ENCODE data around the gene CHRM4.

- RRBS = no CpG with 5 or more reads among the region's 3 CpGs
Measured at GRCh38 chr11:45865917-45866539, 18.8 kb downstream of the CRY2 start.

- RRBS = no CpG with 5 or more reads among the region's 5 CpGs
Measured at GRCh38 chr11:45919971-45920502, 2.4 kb upstream of the PEX16 start.

DNA sequence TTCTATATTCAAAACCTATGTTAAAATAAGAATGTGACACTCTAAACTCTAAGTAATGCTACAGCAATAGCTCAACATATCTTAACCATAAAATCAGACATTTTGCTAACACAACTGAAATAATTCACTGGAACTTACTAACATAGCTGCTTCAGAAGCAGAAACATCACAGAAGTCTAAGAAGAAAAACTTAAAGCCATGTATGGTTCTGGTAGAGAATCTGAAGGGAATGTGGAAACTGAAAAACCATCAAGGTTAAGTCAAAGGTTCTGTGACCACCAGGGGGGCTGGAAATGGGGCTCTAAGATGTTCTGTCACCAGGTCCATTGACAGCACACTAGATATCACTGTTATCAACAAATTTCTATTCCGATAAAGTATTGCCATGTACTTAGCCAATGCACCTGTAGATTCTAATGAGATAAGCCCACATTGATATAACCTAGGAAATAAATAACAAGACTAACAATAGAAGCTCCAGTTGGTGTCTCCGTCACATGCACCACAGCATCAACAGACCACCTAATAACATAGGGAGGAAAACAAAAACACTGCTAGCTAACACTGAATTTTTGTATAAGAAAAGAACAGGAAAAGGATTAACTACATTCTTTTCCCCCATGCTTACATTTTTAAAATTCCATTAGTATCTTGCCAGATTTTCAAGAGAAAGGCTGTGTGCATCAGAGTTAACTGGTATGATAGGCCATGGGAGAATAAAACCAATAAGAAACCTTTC, 78.7 kb downstream of the LARGE2 start:
- RRBS = no CpG with 5 or more reads among the region's 2 CpGs

DNA sequence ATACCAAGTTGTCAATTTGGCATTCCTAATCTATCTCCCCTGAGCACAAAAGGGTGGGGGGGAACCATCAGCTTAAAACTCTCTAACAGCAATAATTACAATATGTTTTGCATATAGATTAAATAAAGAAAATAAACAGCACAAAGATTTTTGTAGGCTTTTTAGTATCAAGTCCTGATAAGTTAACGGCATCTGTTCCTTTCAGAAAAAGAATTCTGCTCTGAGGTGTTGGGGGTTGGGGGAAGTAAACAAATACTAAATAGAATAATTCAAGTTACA, 15.1 kb downstream of the PHF21A start:
- RRBS = no CpG with 5 or more reads among the region's 1 CpG

GRCh38 chr11:46236925-46238087, 40.2 kb upstream of the CREB3L1 start:
- RRBS = 2% methylated on average over 19 of the region's 66 CpGs

DNA sequence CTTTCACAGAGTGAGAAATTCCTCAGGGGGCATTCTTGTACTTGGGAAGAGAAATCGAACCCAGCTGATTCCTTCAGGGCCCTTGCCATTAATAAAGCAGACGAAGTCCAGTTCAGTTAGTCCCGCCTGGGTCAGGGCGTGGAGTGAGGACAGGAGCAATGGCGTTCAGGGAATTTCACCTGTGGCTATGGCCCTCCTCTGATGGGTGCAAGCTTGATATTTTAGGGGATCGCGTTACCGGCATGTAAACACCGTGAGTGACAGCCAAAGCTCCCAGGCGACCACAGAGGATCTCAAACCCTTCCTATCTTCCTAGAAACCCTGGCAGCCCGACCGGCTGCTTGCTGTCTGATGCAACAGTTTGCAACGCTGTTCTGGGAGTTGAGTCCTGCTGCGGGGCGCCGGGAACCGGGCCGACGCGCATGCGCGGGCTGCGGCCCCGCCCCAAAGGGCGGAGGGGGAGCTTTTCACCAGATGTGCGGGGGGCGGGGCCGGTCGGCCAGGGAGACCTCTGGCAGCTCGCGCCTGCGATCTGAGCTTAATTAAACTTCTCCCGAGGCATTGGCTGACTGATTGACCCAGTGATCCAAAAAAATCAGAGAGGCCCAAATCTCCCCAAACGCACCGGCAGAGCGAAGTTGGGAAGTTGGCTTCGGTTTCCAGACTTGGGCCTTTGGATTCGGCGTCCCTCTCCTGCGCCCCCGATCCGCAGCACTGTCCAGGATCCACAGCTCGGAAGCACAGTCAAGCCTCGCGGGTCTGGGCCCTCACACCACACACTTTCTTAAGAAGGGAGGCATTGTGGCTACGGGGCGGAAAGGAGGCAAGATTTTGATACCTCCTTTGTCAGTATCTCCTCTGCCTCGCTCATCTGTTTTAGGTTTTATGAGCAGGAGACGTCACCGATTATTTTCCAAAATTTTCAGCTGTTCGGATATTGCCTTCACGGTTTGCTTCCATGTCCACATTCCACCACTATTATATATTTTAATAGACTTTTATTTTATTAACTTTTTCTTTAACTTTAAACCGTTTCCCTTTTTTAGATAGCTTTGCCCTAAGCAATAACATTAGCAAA, 34.1 kb upstream of the CREB3L1 start:
- RRBS = under 1% methylated on average over 16 of the region's 53 CpGs

- RRBS = no CpG with 5 or more reads among the region's 9 CpGs
Measured at GRCh38 chr11:46254128-46254648, 23.3 kb upstream of the CREB3L1 start.

DNA sequence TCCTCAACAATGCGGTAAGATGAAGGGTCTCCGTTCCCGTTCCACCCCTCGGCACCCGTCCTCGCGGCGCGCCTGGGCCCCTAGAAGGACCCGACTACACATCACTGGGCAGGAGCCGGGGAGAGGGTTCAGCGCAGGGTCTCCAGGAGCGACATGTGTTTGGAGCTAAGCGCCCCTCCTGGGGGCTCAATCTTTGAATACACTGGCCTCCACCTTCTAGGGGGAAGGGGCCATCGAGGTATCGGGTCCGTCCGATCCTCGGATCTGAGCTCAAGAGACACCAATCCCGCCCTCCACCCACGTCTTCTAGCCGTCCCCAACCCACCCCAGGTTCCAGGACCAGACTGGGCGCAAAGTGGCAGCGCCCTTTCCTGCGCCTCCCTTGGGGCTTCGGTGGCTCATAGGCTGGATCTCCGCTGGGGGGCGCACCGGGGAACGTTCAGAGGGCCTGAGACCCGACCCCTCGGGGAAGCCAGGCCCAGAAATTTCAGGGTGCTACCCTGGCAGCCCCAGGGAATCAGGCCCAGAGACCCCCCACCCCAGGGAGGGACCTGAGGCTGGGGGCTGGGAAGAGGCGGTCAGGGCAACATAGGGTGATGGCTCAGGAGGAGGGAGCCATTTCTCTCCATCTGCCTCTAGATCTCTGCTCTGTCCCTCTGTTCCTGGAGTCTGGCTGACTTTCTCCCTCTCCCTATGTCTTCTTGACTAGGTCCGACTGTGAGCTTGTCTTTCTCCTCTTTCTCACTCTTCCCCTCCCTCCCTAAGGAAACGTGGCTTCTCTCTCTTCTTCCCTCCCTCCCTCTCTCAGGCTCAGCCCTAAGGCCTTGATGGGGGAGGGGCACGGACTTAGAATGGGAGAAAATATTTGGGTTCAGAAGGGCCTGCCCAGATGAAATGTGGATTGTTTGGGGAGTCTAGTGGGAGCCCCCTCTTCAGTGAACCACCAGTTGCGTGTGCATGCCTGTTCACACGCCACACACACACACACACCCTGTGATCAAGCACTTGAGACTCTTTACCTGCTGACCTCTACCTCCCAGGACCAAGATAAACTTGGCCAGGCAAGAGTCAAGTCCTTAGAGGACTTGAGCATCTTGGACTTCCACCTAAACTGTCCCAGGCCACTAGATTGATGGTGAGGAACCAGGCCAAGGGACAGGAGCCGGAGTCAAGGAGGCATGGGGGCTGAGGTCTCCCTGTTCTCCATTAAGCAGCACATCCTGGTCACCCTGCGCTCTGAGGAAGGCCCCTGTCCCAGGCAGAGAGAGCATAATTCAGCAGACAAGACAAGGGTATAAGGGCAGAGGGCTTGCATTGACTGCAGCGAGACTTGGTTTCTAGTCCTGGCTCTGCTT, 1.2 kb downstream of the CREB3L1 start:
- RRBS = no CpG with 5 or more reads among the region's 41 CpGs

DNA sequence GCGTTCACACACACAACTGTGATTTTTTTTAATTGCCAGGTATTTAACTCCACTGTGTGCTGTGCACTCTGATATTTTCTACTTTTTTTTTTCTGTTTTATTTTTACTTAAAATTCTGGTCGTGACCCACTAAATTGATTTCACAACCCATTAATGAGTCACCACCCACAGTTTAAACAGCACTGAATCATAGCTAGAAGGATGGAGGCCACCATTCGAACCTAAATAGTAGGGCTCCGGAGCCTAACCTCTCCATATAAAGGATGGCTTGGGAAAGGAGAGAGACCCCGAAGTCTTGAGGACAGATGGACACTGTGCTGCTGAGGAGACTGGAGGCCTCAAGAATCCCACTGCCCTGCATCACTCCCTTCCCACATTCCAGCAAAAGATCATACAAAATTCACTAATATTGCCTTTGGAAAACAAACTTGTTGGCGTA, 21.6 kb downstream of the CREB3L1 start:
- RRBS = no CpG with 5 or more reads among the region's 6 CpGs

DNA sequence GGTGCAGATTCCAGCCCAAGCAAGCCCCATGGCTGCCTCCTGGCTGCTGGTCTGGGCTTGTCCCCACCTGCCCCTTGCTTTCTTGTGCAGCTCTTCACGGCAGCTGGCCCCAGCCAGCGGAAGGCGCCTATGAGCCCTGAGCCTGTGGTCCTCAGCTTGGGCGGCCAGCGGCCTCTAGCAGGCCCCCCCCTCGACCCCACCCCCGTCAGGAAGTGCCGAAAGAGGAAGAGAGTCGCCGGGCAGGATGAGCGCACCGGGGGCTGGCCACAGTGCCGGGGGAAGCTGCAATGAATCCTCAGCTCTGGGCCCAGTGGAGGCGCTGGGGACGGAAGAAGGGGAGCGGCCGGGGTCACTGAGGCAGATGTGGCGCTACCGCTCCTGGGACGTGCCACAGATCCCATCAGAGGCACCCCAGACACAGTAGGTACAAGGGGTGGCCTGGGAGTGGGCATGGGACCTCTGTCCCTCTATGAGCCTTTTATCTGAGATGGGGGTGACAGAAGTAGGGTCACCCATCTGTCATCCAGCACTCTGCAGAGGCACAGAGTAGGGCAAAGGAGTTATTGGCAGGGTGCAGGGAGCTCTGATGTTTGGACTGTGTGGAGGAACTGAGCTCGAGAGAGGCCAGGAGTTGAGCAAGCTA, 2.0 kb upstream of the DGKZ start:
- RRBS = 80% methylated on average over 5 of the region's 21 CpGs

- RRBS = 2% methylated on average over 36 of the region's 112 CpGs
Measured at GRCh38 chr11:46391453-46392263, at the start of gene CHRM4. TSS of gene CHRM4 (minus strand) at chr11:46391776.

DNA sequence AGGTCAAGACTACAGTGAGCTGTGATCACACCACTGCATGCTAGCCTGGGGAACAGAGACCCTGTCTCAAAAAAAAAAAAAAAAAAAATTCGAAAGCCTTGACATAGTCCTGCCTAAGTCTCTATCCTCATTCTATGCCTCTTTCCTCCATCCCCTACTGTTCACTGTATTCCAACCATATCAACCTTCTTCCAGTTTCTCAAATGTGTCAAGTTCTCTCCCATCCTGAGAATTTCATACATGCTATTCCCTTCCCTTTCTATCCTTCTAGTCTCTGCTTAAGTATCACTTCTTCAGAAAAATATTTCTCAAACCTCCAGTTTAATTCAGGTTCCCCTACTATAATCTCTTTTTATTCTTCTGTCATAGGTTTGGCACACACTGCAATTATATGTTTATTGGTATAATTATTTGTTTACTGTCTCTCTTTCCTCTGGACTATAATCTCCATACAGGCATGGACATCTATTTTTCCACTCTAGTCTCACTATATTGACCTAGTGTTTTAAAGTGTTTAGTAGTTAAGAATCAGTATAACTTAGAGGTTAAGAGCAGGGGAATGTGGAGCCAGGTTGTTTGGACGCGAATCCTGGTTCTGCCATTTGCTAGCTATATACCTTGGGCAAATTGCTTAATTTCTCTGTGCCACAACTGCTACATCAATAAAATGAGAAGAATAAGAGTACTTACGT, 11.6 kb downstream of the AMBRA1 start:
- RRBS = no CpG with 5 or more reads among the region's 4 CpGs

DNA sequence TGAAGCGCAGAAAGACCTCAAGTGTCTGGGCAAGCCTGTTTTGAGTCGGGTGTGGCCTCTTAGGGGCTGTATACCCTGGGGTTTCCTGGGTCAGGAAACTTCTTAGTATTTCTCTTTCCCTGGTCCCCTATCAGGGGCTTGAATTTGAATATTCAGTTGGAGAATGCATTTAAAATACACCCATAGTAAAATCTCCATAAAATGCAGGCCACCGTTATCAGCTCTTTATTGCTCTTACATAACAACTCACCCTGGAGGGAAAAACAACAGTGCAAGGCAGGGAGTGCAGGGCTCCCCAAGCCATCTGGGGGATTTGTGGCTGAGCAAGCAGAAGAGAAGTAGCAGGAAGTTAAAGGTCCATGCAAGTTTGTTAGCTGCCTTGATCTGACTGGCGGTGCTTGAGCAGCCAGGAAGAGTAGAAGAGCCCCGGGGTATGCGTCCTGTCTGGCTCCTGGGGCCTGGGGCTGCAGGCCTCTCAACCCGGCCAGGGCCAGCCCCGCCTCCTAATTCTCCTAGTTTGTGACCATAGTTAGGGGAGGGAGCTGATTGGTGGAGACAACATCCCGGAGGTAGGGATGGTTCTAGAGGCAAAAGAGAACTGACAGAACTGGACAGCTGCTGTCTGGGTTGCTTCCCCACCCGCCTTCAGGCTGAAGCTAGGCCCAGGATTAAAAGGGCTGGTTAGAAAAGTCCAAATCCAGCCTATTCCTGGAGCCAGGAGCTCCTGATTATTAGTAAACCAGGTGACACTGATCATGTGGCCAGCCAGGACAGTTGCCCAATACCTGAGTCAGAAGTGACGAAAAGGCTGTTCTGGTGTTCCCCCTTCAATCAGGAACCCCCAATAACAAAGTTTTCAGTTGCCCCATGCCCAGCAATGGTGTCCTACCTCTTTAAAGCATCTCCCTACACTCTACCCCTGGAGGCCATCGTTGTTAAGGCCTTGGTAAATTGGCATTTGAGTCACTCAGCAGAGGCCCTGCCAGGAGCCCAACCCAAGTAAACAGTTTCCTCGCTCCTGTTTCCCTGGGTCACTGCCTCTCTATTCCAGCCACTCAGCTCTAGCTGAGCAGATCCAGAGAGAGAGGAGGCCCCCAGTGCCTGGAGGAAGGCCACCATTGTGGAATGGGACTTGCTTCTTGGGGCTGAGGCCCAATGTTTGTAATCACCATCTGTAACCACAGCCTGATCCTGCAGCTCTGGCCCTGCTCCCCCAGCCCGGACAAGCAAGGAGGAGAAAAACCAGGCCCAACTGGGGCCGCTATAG, 25.4 kb downstream of the ARHGAP1 start:
- RRBS = 33% methylated on average over 5 of the region's 15 CpGs

GRCh38 chr11:46736512-46736836, 17.5 kb downstream of the F2 start:
- RRBS = no CpG with 5 or more reads among the region's 7 CpGs

- RRBS = no CpG with 5 or more reads among the region's 9 CpGs
Measured at GRCh38 chr11:46886289-46886594, 32.1 kb downstream of the LRP4 start.

DNA sequence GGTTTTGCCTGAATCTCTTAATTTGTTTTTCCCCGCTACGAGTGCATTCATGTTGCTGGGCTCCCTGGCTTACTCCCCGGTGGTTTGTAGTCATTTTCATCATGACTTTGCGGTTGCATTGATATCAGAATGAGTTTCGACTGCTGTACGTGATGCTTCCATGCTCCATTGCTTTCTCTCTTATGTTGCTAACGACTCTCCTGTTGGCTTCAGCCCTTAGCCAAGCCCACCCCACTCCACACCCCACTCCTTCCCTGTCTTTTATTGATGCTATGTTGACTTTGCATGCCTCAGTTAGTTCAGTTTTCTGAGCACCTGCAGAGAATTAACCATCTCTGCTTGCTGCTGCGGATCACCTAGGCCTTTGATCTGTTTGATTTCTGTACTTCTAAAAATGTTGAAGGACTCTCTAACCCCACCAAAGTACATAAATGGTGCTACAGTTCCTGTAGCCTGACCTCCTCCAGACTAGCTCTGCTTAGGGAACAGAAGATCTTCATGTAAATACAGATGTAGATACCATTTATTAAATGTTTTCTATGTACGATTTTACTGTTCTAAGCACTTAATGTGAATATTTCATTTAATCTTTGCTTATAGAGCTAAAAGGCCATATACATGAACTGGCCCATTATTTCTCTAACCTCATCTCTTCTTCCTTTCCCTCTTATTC, 65.2 kb downstream of the ARFGAP2 start:
- RRBS = no CpG with 5 or more reads among the region's 9 CpGs

GRCh38 chr11:47153361-47153819, 23.3 kb downstream of the ARFGAP2 start:
- RRBS = no CpG with 5 or more reads among the region's 6 CpGs

- RRBS = no CpG with 5 or more reads among the region's 11 CpGs
Measured at GRCh38 chr11:47183872-47184375, 2.3 kb downstream of the PACSIN3 start.

- RRBS = no CpG with 5 or more reads among the region's 3 CpGs
Measured at GRCh38 chr11:47254306-47254776, 3.5 kb upstream of the NR1H3 start.

- RRBS = no CpG with 5 or more reads among the region's 2 CpGs
Measured at GRCh38 chr11:47321490-47322094, 30.9 kb downstream of the MYBPC3 start.